ENCODE measurements around the genes RPL34 and SEC24B.

DNA sequence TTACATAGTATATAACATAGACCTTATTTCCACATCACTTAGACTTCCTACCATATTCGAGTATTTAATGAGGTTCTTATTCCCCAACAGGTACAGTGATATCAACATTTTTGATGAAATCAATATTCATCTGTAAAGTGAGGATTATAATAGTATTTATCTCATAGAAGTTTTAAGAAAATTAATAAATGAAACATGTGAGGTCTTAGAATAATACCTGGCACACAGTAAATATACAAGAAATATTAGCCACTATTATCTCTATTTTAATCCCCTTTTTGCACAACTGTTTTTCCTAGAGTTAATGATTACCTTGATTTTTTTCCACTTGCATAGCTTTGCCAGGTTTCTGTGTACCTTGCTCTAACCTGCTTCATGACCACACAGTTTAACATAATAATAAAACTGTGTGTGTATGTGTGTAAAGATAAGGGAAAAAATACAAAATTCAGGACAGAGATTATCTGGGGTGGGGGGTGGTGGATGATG lies 86.9 kb downstream of the PAPSS1 start:
- PRO-cap, 2 experiments: no peak in any of the 2 experiments

- PRO-cap, 2 experiments: no peak in any of the 2 experiments
Measured at GRCh38 chr4:108008483-108009147, 18.9 kb downstream of the HADH start.

GRCh38 chr4:108030210-108030839 lies 40.6 kb downstream of the HADH start:
- PRO-cap, 2 experiments: no peak in any of the 2 experiments

- PRO-cap, 2 experiments: no peak in any of the 2 experiments
Measured at GRCh38 chr4:108165393-108165995, 3.2 kb downstream of the LEF1 start.

GRCh38 chr4:108620142-108620750 lies at the start of gene RPL34:
RPL34 (plus strand) TSS chr4:108620576.
- PRO-cap, 2 experiments: peak in 2 of 2 experiments; most common plus-strand start chr4:108620577 (in 2); most common minus-strand start chr4:108620390 (in 2)

- PRO-cap, 2 experiments: no peak in any of the 2 experiments
Measured at GRCh38 chr4:108653336-108654264, 3.2 kb downstream of the OSTC start.

GRCh38 chr4:109184369-109184784 lies 118.1 kb downstream of the COL25A1 start:
- PRO-cap, 2 experiments: peak in 2 of 2 experiments; most common plus-strand start chr4:109184703 (in 1); most common minus-strand start chr4:109184502 (in 1)

GRCh38 chr4:109433167-109434177 lies at the start of gene SEC24B:
SEC24B (plus strand) TSS chr4:109433815.
- PRO-cap, 2 experiments: peak in 2 of 2 experiments; most common plus-strand start chr4:109433830 (in 2); most common minus-strand start chr4:109433709 (in 2)

DNA sequence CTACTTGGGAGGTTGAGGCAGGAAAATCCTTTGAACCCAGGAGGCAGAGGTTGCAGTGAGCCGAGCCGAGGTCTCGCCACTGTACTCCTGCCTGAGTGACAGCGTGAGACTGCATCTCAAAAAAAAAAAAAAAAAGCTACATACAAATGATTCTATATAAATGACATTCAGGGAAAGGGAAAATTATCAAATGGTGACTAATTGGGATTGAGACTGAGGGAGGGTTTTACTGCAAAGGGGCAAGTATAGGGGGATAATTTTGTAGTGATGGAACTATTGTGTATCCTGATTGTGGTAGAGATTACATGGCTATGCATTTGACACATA lies 31.8 kb upstream of the MCUB start:
- PRO-cap, 2 experiments: no peak in any of the 2 experiments

GRCh38 chr4:109801454-109801753 lies 395 bp downstream of the CFI start:
- PRO-cap, 2 experiments: no peak in any of the 2 experiments

- PRO-cap, 2 experiments: no peak in any of the 2 experiments
Measured at GRCh38 chr4:109816114-109816643, 617 bp downstream of the GAR1 start.

DNA sequence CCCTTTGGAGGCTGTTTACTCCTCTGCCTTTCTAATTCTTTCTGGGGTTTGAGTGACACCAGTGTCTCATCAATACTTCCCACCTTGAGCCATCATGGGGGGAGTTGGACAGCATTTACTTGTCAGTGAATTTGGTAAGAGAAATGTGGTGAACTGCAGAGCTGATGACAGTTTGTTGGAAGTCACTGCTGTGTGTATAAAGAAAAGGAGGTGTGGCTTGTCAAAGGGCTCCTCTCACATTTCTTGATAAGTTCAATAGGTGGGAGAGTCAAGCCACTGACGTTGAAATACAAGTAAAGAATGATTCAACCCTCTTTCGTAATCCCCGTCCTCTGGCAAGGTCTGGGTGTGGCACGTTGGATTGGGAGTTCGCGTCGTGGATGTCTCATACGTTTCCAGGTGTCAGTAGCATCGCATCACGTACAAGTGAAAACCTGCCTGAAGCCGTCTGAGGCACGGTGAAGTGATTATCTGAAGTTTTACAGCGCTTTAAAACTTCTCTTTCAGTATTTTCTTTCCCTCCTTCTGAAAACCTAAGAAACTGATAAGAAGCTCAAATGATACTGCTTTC lies 76.3 kb downstream of the EGF start:
- PRO-cap, 2 experiments: no peak in any of the 2 experiments

GRCh38 chr4:110116880-110117212 lies 81.6 kb downstream of the ELOVL6 start:
- PRO-cap, 2 experiments: no peak in any of the 2 experiments

DNA sequence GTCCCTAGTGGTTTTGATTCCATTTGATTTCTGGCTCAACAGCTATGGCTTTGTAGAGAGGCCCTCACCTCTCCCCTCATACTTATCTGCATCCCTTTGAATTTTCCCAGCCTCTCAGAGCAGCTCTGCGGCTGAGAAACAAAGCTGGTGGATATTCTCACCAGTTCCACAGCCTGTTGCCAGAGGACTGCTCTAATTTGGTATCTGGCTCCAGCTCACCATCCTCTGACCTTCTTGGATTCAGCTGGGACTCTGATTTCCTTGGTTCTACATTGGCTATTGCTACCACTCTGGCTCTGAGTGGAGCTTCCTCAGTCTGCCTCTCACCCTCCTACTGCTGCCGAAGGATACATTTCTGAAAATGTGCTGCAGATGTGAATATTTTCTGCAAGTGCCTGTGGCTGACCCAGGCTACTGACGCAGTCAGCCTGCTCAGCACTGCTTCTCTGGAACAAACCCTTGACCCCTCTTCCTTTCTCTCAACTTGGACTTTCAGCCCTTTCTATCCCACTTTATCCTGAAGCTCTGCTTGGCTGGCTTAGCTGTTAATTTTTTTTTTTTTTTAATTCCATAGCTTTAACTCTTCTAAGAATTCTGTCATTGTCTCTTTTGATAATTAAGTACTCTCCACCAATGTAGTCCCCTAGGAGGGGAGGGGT lies 110.9 kb upstream of the ENPEP start:
- PRO-cap, 2 experiments: no peak in any of the 2 experiments

GRCh38 chr4:110629331-110629805 lies 6.5 kb upstream of the PITX2 start:
- PRO-cap, 2 experiments: no peak in any of the 2 experiments

DNA sequence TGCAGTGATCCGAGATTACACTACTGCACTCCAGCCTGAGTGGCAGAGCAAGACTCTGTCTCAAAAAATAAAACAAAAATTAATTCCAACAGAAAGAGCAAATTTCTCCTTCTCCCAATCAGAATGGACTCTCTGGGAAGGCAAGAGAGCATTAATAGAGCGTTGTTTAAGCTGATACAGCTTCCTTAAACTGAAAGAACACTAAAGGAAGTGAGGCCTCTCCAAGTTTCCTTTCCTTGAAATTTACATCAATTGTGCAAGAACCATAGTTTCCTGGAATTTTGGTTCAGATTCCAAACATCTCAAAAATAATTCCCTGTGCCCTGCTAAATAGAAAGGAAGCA lies 4.0 kb upstream of the FAM241A start:
- PRO-cap, 2 experiments: no peak in any of the 2 experiments

GRCh38 chr4:112230699-112231182 lies 846 bp upstream of the AP1AR start:
- PRO-cap, 2 experiments: no peak in any of the 2 experiments

DNA sequence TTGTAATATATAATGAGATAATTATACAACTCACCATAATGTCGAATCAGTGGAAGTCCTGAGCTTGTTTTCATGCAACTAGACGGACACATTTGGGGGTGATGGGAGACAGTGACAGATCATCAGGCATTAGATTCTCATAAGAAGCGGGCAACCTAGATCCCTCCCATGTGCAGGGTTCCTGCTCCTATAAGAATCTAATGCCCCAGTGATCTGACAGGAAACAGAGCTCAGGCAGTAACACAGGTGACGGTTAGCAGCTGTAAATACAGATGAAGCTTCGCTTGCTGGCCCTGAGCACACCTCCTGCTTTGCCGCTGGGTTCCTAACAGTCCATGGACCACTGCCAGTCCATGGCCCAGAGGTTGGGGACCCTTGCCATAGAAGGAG lies 1.5 kb upstream of the TIFA start:
- PRO-cap, 2 experiments: no peak in any of the 2 experiments

GRCh38 chr4:112398415-112399450 lies 101.6 kb downstream of the ALPK1 start:
- PRO-cap, 2 experiments: no peak in any of the 2 experiments

DNA sequence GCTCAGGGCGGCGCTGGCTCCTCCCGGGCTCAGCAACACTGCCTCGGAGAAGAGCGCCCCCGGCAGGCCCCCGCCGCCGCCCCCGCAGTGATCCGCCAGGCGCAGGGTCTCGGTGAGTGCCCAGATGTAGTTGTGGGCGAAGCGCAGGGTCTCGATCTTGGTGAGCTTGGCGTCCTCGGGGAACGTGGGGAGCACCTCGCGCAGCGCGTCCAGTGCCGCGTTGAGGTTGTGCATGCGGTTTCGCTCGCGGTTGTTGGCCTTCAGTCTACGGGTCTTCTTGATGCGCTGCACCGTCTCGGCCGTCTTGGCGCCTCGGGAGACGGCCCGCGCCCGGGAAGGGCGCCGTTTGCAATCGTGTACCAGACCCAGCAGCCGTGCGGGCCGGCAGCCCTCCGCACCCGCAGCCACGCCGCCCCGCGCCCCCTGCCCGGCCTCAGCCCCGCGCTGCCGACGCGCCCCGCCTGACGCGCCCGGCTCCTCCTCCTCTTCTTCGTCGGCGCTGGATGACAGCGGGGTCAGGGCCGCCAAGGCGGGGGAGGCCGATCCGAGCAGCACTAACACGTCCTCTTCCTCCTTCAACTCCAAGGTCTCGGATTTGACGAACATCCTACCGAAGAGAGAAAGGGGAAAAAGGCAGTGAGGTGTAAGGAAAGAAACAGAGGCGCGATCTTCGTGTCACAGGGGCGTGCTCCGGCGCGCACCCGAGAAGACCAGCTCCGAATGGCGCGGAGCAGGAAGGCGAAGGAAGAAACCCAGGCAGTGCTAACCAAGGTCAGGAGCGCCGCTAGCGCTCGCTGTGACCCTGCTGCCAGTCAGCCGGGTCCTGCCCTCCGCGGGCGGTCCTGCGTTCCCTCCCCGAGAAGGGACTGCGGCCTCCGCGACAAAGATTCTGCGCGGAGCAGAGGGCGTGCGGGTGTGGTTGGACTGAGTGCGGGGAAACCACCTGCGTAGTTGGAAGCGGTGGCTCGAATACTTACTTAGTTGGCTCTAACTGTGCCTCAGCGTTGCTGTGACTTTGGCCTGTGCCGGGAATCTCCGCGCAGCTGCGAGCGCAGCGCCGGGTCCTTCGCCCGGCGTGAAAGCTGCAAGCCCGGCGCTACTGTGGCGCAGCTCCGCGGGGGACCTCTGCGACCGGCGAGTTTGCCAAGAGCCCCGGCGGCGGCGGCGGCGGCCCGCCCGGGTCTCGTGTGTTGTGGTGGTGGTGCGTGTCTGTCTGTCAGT lies 700 bp downstream of the NEUROG2 start:
- PRO-cap, 2 experiments: no peak in any of the 2 experiments